ENCODE measurements around a stretch of chr15.

- RRBS, result 79% methylated on average over 3 of the region's 10 CpGs
These were observed 16.5 kb downstream of the ITGA11 start for GRCh38 chr15:68415264-68415977.

GRCh38 chr15:68479315-68479817 lies 47.4 kb upstream of the ITGA11 start:
- RRBS, result no CpG with 5 or more reads among the region's 14 CpGs

- RRBS, result no CpG with 5 or more reads among the region's 10 CpGs
These were observed 29.8 kb downstream of the CORO2B start for GRCh38 chr15:68608366-68609180.

- RRBS, result no CpG with 5 or more reads among the region's 13 CpGs
These were observed 52.9 kb downstream of the CORO2B start for GRCh38 chr15:68631492-68632232.

- RRBS, result no CpG with 5 or more reads among the region's 17 CpGs
These were observed 62.2 kb downstream of the CORO2B start for GRCh38 chr15:68640672-68641780.

- RRBS, result no CpG with 5 or more reads among the region's 21 CpGs
These were observed 72.4 kb downstream of the CORO2B start for GRCh38 chr15:68651048-68651664.

DNA sequence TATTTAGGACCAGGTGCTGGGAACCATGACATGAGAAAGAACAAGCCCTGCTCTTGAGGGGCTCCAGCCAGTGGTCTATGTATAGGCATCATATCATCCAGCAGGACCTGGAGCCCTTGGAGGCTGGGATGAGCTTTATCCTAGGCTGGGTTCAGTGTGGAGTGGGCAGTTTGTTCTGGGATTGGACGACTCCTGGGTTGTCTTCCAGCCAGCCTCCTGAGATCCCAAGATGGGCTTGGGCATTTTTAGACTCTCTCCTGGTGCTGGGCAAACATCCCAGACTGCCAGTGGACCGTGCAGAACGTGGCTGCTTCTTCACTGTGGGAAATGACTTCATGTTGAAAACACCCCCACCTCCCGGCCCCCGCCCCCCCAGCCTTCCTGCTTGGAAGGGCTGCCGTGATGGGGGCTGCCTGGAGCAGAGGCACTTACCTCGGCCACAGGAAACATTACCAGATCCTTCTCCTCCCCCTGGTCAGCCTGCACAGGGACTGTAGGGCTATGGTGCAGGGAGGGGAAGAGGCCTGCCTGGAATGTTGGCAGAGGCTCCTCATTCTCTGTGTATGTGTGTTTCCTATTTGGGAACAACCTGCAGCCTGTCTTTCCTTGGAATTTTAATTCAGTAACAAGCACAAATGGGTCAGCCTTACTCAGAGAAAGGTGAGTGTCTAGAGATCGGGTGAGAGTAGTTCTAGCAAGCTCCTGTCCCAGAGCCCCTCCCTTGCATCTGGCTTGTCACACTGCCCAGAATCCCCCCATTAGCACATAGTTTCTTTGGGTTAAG lies 90.9 kb downstream of the ANP32A start:
- RRBS, result no CpG with 5 or more reads among the region's 8 CpGs

DNA sequence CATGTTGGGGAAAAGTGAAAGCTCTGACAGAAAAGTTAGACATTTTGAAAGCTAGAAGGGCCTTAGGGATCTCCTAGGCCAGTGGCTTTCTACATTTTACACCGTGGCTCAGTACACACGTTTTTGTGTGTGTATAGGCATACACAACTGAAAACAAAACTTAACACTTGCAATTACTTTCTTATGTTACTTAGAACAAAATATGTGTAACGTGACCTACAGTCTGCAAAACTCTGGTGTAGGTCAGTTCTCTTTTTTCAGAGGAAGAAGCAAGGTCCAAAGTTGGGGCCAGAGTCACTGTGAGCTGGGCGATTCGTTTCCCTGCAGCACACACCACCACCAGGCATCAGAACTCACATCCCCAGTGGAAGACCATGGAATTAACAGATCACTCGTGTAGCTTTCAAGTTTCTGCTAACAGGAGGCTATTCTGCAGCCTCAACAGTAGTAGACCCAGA lies 25.9 kb downstream of the ANP32A start:
- RRBS, result no CpG with 5 or more reads among the region's 6 CpGs

DNA sequence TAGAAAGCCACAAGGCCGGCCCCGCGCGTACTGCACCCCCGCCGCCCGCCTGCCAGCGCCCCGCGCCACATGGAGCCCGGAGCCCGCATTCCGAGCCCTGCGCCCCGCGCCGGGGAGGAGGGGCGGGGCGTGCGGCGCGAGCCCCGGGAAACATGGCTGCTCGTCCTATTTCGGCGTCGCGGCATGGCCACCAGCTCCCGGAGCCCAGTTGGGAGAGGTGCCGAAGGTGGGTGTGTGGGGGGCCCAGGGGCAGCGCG lies 2.7 kb downstream of the ANP32A start:
- RRBS, result 1% methylated on average over 21 of the region's 32 CpGs

DNA sequence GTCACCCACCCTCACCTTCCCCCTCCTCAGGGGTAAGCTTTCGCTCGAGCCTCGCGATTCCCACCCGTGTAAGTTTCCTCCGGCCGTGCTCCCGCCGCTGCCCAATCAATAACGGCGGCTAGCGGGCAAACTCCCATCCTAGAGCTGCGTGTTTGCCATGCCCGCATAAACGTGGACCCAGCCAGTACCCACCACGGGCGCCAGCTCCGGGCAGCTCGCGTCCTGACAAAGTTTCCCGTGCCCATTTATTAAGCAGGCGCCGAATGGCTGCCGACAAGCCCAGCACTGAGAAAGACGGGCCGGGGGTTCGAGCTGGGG lies 1.4 kb downstream of the ANP32A start:
- RRBS, result 1% methylated on average over 8 of the region's 27 CpGs

- RRBS, result no CpG with 5 or more reads among the region's 10 CpGs
These were observed 31.3 kb downstream of the NOX5 start for GRCh38 chr15:69045682-69046309.

DNA sequence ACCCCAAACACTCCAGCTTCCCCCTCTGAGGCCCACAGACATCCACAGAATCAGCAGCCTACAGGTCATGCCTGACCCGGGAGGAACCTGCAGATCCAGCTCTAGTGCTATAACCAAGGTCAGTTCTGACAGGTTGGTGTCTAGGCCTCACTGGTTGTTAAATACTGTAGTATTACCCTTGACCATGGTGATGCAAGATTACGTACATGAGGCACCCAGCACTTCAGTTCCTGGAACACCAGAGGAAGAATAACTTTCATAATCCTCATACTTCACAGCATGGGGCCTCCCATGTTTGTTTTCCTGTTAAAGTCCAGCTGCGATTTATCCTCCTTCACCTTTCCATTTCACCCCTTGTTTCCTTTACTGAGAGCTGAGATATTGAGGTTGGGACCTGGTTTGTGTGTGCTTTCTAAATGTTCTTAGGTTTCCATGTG lies 34.4 kb upstream of the GLCE start:
- RRBS, result no CpG with 5 or more reads among the region's 3 CpGs

GRCh38 chr15:69128849-69129397 lies 31.5 kb upstream of the GLCE start:
- RRBS, result no CpG with 5 or more reads among the region's 2 CpGs

- RRBS, result no CpG with 5 or more reads among the region's 10 CpGs
These were observed 42.9 kb upstream of the PAQR5 start for GRCh38 chr15:69255731-69256223.

GRCh38 chr15:69328684-69329264 lies 30.1 kb downstream of the PAQR5 start:
- RRBS, result no CpG with 5 or more reads among the region's 9 CpGs

DNA sequence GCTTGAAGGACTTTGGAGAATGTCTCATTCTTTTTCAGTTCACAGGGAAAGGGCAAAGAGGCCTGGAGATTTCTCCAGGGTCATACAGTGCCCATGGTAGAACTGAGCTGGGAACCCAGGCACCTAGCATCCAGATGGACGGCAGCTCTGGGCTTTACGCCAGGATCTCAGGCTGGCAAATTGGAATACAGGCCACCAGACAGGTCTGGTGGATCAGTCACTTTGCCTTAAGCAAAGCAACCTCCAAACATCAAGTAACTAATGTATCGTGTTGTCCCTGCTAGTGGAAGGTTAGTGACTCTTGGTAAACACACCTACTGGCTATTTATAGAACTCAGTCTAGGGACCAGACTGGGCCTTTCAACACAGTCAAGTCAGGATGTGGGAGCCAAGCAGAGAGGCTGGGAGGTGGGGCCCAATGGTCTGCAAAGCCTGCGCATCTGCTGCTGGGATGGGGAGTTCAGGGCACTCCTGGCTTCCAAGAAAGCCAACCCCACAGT lies 30.1 kb downstream of the RPLP1 start:
- RRBS, result no CpG with 5 or more reads among the region's 4 CpGs

GRCh38 chr15:69546151-69546499 lies 93.5 kb downstream of the RPLP1 start:
- RRBS, result no CpG with 5 or more reads among the region's 3 CpGs

DNA sequence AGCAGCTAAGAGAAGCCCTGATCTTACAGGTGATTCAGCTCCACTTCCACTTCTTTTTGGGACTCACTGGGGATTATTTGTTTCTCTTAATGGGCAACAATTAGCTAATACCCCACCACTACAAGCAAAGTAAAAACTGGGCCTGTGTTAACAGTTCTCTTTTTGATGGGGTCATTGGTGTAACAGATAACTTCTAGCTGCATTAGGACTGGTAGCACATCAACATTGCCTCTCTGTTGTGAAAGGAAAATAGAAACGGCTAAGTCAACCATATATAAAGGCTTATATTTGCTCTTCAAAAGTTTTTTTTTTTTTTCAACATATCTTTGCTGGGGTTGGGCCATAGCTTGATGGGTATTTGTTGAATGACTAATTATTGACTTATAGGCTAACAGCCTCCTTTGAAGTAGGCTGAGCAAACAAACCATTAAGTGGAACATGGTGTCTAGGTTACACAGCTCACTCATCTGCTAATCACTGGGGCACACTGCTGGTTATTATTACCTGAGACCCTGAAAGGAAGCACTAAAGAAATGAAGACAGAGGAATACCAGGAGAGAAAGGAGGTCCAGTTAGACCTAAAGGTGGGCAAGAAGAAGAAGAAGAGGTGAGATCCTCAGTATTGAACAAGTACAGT lies 139.2 kb downstream of the RPLP1 start:
- RRBS, result no CpG with 5 or more reads among the region's 1 CpG

DNA sequence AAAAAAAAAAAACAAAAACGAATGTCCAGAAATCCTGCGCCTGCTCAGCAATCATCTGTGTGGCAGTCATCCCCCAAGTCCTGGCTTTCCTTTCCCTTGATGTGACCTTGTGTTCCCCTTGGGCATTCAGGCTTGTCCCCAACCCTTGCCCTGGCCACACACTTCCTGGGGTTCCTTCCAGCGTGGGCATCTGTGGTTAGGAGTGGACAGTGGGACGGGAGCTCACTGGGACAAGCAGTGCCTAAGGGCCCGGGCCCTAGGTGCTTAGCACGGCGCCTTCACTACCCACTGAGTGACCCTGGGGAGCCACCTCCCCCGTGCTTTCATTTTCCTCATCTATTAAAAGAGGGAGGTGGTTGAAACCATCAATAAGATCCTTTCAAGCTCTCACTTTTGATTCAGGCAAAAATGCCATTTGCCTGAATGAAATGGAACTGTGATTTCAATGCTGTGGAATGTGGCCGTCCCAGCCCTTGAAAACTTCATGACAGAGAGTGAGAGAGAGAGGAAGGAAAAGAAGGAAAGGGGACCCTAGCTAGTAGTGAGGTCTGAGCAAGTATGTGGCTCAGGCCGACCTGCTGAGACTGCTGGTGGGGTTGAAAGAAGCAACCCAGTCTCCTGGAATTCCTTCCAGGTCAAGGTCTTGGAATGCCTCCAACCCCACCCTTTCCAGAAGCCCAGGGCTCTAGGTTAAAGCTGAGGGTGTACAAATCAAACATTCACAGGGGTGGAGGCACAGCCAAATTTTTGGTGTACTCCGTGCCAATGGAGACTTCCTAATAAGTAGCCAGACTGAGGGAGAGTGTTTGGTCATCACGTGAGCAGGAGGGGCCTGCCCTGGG lies 302.9 kb downstream of the TLE3 start:
- RRBS, result no CpG with 5 or more reads among the region's 12 CpGs

GRCh38 chr15:70065535-70065898 lies 32.2 kb downstream of the TLE3 start:
- RRBS, result no CpG with 5 or more reads among the region's 4 CpGs

Data from epithelial cell of prostate (primary cell).